ENCODE measurements around a stretch of chr3.

GRCh38 chr3:71088153-71088694 is 495.3 kb downstream of the FOXP1 start:
- RAMPAGE, long total RNA, result no peak
- RRBS, result no CpG with 5 or more reads among the region's 6 CpGs

DNA sequence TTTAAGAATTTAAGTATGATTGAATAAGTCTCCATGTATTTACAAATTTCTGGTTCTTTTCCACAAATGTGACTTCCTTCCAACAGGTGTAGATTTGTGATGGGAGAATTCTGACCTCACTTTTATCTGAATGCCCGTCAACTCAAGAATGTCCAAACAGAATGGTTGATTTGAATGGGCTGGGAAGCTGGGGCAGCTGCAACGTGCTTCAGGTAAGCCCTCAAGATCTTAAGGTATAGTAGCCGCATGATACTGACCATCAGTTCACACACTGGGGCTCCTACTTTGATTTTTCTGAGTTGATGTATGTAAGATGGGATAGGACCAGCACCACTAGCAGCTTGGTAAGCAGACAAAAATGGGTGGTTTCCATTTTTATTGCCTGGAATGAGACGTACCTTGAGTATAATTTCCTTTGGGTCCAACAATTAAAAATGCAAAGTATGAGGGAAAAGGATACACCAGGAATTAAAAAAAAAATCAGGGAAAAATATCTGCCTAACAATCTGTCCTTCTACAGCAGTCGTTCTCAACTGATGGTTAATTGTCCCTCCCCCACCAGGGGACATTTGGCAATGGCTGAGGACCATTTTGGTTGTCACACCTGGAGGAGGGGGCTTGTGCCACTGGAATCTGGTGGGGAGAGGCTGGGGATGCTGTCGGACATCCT is 367.1 kb downstream of the FOXP1 start:
- RAMPAGE, long total RNA, result no peak
- RRBS, result no CpG with 5 or more reads among the region's 6 CpGs

GRCh38 chr3:71301106-71301577 is 282.4 kb downstream of the FOXP1 start:
- RAMPAGE, long total RNA, result no peak
- RRBS, result no CpG with 5 or more reads among the region's 4 CpGs

DNA sequence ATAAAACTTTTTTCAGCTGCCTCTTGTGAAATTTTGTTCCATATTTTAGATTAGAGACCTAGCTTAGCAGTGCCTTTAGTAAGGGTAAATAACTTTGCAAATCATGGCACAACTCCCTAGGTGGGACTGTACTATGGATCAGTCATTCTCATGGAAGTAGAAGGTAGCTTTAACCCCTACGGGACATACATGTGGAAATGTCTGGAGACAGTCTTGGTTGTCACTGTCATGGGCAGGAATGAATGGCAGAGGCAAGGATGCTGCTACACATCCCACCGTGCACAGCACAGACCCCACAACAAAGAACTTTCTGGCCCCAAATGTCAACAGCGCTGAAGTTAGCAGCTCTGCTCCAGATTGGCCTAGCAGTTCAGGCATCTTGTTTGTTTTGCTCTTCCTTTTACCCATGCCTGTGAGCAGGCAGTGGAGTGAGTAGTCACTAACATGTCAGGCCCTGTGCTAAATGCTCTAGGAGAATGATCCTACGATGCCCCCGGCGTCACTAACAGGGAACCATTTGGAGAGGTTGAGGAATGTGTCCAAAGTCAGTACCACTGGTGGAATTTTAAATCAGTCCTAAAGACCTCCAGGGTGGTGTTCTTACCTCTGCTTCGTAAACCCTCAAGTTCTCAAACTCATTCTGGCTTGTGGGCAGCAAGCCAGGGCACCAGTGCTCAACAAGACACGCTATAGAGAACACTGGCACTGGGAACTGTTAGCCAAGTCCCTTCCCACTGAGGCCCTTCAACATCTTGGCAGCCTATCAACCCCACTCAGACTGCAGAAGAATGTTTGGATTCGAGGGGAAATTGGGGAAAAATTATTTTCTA is 142.2 kb downstream of the FOXP1 start:
- RAMPAGE, long total RNA, result no peak
- RRBS, result no CpG with 5 or more reads among the region's 9 CpGs

- RAMPAGE, long total RNA, result no peak
- RRBS, result no CpG with 5 or more reads among the region's 6 CpGs
Observed at GRCh38 chr3:71465255-71465662, 118.3 kb downstream of the FOXP1 start.

DNA sequence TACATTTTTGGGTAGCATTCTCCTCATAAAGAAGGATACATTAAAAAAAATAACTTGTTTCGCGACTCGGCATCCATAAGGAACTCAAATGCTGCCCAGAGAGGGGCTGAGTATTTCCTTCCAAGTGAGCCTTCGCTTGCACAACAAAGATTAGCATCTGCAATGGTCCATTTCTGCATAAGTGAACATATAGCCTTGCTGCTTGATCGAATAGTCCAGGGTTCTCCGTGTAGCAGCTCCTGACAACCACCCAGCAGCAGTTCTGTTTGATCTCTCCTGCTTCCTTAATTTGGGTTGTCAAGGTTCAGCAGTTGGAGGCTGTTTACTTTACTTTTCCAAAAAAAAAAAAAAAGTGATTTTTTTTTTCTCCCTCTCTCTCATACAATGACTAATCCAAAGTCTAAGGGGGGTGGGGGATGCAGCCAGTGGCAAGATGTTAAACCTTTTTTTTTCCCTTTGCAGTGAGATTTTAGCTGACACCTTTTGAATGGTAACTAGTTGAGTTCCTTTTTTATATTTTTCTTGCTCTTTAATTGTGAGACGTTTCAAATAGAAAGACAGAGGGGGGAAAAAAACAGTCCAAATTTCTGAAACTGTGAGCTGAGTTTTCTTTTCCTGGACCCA is 3.6 kb downstream of the FOXP1 start:
- RAMPAGE, long total RNA, result no peak
- RRBS, result no CpG with 5 or more reads among the region's 7 CpGs

GRCh38 chr3:71580460-71581257 is 2.9 kb downstream of the FOXP1 start:
- RAMPAGE, long total RNA, result no peak
- RRBS, result no CpG with 5 or more reads among the region's 7 CpGs

GRCh38 chr3:71754176-71755223 is 845 bp downstream of the GPR27 start:
- RAMPAGE, long total RNA, result no peak
- RRBS, result 12% methylated on average over 46 of the region's 130 CpGs

DNA sequence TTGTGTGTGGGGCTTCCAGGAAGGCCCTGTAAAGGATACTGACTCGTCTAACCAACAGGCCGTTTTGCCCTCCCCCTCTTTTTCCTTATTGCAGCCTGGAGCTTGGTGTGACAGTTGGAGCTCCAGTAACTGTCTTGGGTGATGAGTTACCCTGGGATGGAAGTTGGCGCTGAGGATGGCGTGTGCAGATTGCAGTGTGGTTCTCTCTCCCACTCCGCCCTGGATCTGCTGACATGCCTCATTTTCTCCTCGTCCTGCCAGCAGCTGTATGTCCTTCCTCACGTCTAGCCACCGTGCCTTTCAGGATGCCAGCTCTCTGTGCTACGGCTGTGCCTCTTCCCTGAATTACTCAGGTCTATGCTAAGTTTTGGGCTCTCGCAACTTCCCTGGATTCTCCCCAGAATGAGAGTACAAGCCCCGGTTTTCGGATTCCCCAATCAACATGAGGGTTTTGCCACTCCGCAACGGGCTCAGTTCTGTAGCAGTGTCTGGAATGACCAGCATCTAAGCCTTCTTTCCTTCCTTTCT is 209.4 kb upstream of the PROK2 start:
- RAMPAGE, long total RNA, result no peak
- RRBS, result no CpG with 5 or more reads among the region's 14 CpGs

DNA sequence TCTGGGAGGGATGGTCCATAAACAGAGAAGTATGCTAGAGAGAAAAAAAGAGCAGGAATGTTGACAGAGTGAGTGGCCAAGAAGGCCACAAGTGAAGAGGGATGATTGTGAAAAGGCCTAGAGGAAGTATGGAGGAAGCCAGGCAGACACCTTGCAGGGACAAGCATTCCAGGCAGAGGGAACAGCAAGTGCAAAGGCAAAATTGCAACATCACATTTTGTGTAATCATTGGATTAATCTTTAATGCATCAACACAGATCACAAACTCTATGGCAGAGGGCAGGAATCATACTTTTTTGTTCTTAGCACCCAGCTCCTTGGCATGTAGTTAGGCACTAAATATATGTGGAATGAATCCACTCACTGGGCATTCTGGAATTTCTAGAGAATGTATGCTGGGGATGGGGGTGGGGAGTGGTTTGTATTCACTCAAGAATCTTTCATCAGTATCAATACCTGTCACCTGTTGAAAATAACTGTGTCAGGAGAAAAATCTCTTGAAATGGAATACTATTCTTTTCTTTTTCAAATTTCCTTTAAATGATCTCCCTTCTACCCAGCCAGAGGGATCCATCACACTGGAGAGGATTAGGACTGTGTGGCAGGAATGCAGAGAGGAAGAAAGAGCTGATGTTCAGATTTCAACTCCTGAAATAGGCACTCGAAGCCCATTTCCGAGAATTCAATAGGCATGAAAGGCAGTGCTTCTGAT is 312.2 kb upstream of the PROK2 start:
- RAMPAGE, long total RNA, result no peak
- RRBS, result no CpG with 5 or more reads among the region's 2 CpGs

DNA sequence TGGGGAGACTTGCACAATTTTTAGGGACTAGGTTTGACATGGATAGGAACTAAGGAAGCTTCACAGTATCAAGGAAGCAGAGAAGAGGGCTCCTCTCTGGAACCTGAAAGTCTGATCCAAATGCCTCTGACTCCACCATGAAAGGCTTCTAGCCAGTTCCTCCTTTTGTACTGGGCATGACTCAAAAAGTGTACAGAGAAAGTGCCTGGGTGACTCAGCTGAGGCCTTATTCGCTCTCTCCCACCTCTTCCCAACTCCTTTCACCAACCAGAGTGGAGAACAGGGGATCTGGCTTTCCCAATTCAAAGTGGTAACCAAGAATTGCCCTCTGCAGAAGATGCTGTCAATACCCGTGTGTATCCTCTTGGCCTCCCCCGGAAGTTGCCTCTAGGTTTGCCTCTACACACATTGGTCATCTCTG is 342.9 kb upstream of the PROK2 start:
- RAMPAGE, long total RNA, result no peak
- RRBS, result no CpG with 5 or more reads among the region's 3 CpGs

- RAMPAGE, long total RNA, result no peak
- RRBS, result no CpG with 5 or more reads among the region's 6 CpGs
Observed at GRCh38 chr3:72150747-72151468, 366.0 kb upstream of the PROK2 start.

DNA sequence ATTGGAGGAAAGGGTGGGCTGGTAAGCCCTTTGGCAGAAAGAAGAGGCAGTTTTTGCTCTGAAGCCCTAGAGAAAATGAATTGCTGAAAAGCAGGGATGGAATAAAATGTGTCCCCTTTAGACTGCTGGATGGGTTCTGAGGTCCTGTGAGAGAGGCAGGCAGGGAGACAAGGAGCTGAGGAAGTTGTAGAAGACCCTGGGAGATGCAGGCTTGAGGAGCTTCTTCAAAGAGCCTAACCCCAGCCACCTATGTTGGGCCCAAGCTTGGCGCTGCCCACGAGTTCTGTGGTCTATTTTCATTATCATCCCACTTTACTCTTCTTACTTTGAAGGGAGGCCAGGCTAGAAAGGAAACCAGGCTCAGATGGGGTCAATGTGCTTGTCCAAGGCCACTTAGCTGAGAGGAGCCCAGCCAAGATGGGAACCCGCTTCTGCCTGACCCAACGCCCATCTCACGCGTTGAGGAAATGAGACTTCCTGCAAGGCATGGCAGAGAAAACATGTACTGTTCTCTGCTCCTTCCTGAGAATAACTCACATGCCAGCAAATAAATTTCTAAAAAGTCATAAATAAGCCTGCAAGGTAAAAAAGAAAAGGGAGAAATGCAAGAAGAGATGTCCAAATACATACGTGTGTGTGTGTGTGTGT is 486.2 kb upstream of the PROK2 start:
- RAMPAGE, long total RNA, result no peak
- RRBS, result no CpG with 5 or more reads among the region's 7 CpGs

DNA sequence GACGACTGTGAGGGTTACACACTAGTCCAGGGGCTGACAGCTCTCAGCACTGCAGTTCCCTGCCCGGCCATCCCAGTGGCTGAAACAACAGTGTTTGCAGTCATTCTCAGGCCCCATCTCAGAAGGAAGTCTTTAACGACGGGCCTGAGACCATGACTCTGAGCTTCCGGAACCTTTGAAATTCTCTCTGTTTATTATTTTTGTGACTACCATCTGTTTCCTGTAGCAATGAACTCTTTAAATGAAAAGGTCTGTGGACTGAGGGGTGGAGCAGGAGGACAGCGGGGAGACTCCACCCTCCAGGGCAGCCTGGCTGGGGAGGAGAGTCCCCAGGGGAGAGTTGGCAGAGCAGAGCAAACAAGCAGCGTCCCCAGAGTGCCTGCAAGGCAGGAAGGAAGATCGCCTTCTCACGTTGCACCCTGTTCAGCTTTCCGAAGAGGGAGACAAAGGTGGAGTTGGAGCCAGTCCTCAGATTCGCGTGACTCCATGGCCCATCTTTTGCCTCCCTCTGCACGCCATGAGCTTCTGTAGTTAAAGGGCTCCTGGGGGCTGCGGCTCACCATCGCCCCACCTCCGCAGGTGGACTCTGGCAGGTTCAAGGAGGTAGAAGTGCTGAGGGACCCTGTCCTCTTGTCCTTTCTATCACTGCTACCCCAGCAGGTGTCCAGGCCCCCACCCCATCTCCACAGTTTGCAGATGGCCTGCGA is 525.7 kb upstream of the PROK2 start:
- RAMPAGE, long total RNA, result no peak
- RRBS, result 18% methylated on average over 4 of the region's 17 CpGs

- RAMPAGE, long total RNA, result no peak
- RRBS, result no CpG with 5 or more reads among the region's 15 CpGs
Observed at GRCh38 chr3:72318341-72318960, 529.8 kb downstream of the SHQ1 start.

GRCh38 chr3:72413899-72414361 is 434.3 kb downstream of the SHQ1 start:
- RAMPAGE, long total RNA, result no peak
- RRBS, result no CpG with 5 or more reads among the region's 3 CpGs

- RAMPAGE, long total RNA, result no peak
- RRBS, result no CpG with 5 or more reads among the region's 15 CpGs
Observed at GRCh38 chr3:72549621-72550513, 298.4 kb downstream of the SHQ1 start.

- RAMPAGE, long total RNA, result no peak
- RRBS, result no CpG with 5 or more reads among the region's 4 CpGs
Observed at GRCh38 chr3:72567502-72567941, 280.7 kb downstream of the SHQ1 start.

DNA sequence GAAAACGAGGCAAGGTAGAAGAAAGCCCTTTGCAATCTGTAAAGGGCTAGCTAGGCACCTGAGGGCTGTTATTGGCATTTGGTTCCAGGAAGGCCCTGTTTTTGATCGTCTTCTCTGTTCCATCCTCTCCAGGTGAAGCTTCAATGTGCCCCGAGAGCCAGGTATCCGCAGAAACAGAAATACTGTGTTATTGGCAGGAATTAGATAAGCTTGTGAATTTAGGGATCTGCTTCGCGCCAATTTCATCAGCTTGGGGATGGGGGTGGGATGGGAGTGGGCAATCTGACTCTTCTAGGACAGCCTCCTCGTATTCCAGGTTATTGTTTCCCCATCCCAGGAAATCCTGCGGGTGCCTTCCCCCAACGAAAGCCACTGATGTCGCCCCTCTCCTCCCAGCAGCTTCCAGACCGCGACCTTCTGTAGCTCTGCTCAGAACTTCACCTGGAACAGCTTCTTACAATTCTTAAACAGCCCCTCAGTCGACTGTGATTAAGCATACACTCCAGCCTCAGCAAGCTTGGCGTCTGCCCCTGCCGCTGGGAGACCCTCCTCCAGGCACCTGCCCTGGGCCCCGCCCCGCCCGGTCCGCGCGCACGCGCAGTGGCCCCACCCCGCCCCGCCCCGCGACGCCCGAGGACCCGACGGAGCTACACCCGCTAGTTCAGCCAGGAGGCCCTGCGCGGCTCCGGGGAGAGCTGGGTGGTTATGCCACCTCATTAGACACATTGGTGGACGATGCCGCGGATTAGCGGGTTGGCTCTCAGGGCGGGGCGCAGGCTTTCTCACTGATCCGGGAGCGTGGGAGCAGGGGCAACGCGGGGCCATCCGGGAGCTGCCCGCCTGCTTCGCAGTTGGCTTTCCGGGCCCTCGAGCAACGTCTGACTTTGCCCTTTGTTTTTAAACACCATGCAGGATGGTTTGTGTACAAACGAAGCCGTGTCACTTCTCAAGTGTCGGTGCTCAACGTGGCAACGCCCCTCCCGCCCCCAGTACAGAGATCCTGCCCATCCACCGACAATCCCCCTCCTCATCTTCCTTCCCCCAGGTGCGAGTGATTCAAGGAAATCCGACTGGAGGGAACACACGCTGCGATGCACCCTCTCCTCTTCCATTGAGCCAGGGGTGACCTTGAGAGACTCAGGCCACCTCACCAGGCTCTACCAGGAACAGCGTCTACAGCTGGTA is 109.6 kb downstream of the SHQ1 start:
- RAMPAGE, long total RNA, result no peak
- RRBS, result 5% methylated on average over 15 of the region's 63 CpGs

GRCh38 chr3:72847340-72847978 is 786 bp downstream of the SHQ1 start:
- RAMPAGE, long total RNA, result no peak
- RRBS, result no CpG with 5 or more reads among the region's 25 CpGs

All from epithelial cell of proximal tubule (primary cell).